M059J (cell line): ENCODE results near the gene CYLD.

- RAMPAGE, long total RNA = no peak
Observed at GRCh38 chr16:49527900-49529015, 154.7 kb downstream of the C16orf78 start.

GRCh38 chr16:49620178-49620836, 235.6 kb downstream of the ZNF423 start:
- RAMPAGE, long total RNA = no peak

GRCh38 chr16:49700444-49701814, 155.0 kb downstream of the ZNF423 start:
- RAMPAGE, long total RNA = no peak

DNA sequence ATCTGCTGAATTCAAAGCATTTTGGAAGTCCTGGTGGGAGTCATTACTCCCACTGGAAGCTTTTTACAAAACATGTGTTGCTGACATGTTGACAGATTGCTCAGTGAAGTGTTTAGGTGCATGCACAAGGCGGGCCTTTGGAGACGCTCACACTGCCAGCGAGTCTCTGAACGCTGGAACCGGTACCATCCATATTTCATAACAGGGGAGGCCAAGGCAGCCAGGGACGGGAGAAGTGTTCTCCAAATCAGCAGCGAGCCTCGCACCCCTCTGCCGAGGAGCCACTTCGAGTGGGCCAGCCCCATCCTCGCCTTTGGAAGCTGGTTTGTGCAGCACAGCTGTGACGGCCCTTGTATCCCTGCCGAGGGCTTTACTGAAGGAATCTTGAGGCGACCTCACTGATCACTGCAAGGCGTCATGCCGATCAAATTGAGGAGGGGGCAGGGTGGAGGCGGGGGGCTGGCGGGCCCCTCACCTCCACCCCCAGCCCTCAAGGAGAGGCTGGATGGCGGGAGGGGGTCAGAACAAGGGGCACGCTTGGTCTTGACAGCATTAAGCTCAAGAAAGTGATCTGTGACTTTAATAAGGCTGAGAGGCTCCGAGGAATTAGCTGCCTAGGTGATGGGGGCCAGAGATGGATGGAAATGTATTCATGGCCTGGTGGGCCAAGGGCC, 153.7 kb downstream of the ZNF423 start:
- RAMPAGE, long total RNA = no peak

- RAMPAGE, long total RNA = no peak
Observed at GRCh38 chr16:49828824-49829458, 27.0 kb downstream of the ZNF423 start.

DNA sequence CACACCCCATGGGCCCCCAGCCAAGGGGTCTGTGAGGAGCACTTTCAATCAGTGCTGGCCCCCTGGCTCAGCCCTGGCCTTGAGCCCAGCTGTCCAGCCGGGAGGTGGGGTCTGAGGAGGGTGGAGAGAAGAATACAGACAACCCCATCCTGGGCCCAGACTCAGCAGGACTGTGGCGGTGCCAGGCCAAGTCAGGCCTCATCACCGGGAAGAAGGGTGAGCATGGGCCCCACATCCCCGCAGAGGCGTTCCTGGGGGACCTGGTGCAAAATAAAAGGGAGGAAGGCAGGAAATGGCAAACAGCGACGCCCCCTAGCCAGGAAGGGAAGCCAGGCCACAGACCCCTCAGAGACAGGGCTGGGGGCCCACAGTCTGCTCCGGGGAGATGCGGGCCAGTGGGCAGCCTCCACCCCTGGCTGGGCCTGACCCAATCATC, 20.7 kb downstream of the ZNF423 start:
- RAMPAGE, long total RNA = no peak

DNA sequence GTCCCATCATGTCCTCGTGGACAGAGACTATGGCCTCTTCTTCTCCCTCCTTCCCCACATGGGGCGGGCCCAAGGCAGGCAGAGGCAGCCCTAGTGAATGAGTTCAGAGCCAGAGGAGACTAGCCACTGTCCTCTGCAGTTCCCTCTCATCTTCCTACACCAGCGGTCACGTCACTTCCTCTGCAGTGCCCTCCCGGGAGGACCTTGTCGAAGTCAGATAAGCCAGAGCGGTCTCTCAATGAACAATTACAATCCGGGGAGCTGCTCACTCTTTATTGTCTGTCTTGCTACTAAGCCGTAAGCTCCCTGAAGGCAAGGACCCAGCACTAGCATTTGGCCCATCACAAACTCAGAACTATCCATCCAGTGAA, 18.2 kb downstream of the ZNF423 start:
- RAMPAGE, long total RNA = no peak

DNA sequence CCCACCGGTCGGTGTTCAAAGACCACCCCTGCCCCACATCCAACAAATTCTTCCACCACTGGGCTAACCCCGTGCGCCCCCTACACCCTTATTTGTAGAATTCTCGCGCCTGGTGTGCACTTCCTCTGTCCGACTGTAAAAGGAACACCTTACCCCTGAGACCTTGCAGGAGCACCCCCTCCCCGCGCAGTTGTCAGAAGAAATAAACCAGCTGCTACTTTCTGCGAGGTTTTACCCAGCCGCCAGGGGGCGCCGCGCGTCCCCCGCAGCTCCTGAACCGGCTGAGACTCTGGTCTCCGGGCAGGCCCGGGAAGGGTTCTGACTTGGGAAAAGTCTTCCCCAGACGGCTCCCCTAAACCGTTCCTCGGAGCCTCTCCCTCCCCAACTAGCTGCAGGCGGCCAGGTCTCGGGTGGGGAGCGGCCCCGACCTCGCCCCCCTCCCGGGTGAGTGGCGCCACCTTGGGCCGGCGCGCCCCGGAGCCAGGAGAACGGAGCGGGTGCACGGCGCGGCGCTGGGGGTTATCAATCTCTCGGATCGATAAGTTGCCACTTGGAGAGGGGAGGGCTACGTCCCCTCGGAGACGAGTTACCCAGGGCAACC, 1.8 kb upstream of the ZNF423 start:
- RAMPAGE, long total RNA = no peak

- RAMPAGE, long total RNA = no peak
Observed at GRCh38 chr16:50201556-50201953, 48.4 kb downstream of the TENT4B start.

- RAMPAGE, long total RNA = no peak
Observed at GRCh38 chr16:50300623-50301143, 34.3 kb downstream of the ADCY7 start.

GRCh38 chr16:50324169-50324824, 44.5 kb downstream of the BRD7 start:
- RAMPAGE, long total RNA = no peak

- RAMPAGE, long total RNA = no peak
Observed at GRCh38 chr16:50333994-50335094, 34.4 kb downstream of the BRD7 start.

- RAMPAGE, long total RNA = no peak
Observed at GRCh38 chr16:50367956-50368563, 728 bp downstream of the BRD7 start.

GRCh38 chr16:50467749-50468693, 80.2 kb upstream of the NKD1 start:
- RAMPAGE, long total RNA = no peak

DNA sequence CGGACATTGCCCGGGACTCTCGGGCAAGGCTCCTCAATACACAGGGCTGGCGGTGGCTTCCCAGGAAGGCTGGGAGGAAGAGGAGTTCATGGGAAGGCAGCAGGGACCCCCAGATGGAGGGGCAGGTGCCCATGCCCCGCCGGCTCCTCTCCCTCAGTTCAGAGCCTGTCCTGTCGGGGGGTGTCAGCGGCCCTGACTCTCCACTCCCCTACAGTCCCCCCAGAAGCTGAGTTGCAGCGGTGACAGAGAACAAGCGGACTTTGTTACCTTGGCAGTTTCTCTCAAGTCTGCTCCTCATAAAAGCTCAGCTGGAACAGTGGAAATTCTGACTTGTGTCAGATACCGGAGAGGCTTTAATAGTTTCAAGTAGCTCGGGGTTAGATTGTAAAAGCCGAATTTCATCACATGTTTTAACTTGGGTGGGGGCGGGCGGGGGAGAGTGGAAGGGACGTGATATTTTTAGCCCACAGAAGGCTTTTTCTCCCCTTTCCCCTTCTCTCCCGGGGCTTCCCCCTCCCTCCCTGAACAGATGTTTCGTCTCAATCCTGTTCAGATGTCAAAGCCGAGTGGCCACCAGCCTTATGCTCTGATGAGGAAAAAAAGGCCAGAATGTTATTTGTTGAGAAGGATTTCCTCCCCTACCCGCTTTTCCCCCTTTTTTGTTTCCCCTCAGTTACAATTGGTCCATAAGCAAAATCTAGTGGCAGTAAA, 65.3 kb downstream of the NKD1 start:
- RAMPAGE, long total RNA = no peak

DNA sequence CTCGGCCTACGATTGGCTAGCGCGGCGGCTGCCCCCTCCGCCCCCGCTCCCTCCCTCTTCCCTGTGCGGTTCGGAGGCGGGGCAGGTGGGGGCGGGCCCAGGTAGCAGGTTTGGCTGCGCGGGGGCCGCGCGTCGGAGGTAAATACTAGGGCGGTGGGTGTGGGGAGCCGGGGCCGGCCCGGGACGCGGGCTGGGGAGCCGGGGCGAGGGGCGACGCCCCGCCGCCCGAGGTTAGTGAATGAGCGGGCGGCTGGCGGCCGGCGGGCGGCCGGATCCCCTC, at the start of gene CYLD:
Gene CYLD, plus strand, starts transcription at position 100 of the 280 bp plus-strand sequence.
- RAMPAGE, long total RNA = start-site peak on the plus strand centred at position 136 of the sequence, 74 bp wide, 1,157 and 1,086 reads in 2 replicates

DNA sequence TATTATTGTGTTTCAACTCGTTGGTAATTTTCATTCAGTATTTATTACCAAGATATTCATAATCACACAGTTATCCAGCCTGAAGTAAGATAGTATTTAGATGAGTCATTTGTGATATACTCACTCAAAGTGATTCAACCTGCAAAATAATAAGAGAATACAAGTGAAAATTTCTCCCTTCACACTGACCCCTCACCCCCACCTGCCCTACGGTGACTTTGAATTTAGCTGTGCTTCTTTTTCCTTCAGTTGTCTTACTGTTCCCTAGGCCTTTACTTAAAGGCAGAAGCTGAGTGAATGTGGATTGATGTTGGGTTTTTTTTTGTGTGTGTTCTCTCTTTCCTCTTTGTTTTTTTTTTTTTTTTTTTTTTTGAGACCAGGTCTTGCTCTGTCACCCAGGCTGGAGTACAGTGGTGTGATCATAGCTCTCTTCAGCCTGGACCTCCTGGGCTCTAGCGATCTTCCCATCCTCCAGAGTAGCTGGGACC, 3.2 kb downstream of the CYLD start:
- RAMPAGE, long total RNA = no peak

DNA sequence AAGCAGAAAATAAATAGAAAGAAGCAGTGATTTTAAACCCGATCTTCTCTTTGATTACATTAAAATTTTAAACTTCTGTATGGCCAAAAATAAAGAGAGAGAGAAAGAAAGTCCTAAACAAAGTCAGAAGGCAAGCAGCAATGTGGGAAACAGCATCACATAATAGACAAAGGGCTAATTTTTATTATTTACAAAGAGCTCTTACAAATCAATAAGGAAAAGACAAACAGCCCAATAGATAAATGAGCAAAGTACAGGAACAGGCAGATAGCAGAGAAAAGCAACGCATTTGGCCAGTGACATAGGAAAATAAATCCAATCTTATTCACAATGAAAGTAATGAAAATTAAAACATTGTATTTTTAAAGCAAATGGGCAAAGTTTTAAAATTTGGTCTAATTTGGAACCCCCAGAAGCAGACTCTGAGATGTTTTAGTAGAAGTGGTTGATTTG, 93.1 kb downstream of the SALL1 start:
- RAMPAGE, long total RNA = no peak

GRCh38 chr16:51129211-51129589, 21.9 kb downstream of the SALL1 start:
- RAMPAGE, long total RNA = no peak

- RAMPAGE, long total RNA = no peak
Observed at GRCh38 chr16:52488699-52489805, 57.9 kb downstream of the TOX3 start.